Left ventricle myocardium (tissue), 1 donor: ENCODE measurements around a stretch of chr3.

GRCh38 chr3:53182627-53184014 is 22.1 kb downstream of the PRKCD start:
- PRO-cap, result no peak

DNA sequence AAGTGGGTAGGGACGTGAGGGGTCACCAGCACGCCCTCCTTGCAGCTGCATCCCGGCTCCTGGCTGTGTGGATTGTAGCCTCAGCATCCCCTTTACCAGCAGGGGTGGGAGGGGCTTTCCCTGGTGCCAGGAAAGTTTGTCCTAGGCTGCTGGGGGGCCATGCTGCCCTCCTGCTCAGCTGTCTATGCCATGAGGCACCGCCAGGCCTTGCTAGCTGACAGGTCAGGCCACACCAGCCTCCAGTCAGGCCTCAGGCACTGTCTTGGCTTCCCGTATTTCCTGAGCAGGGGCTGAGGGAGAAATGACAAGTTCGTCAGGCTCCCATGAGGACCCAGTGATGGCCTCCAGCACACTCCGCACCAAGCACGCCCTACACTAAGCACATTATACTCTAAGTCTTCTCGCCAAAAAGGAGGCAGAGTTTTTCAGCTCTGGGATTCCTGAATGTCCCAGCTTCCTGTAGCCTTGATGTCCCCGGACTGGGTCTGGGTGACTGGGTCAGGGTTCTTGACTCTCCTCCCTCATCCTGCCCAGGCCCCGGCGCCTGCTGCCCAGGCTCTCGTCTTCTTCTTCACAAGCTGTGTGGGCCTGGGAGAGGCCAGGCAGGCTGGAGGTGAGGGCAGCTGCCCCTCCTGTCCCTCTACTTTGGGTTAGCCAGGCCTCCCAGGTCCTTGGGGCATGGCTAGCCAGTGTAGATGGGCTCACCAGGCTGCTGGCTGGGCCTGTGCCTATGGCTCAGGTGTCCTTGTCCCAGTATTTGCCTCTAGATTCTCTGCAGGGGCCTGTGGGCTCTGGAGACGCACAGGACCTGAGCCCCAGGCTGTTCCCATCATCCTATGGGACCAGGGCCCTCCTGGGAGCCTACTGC is 32.0 kb downstream of the TKT start:
- PRO-cap, result no peak

DNA sequence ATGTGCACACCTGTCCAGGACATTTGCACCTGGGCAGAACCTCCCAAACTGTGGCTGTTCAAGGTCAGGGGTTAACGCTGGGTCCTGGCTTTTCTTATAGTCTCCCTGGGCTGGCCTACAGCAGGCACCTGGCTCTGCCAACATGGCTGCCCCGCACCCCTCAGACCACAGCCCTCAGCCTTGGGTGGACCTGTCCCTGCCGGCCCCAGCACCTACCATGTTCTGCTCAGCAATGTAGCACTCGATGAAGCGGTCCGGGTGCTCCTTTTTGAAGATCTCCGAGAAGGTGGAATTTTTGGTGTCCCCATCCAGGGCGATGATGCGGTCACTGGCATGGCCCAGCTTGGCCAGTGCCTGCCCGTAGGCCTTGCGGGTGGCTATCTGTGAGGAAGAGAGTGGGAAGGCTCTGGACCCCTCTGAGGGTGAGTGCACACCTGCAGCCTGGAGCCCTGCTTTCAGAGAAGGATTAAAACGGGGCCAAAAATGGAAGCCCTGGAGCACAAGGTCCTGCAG is 25.5 kb downstream of the TKT start:
- PRO-cap, result no peak

- PRO-cap, result no peak
These were observed 18.3 kb downstream of the DCP1A start for GRCh38 chr3:53328815-53329613.

DNA sequence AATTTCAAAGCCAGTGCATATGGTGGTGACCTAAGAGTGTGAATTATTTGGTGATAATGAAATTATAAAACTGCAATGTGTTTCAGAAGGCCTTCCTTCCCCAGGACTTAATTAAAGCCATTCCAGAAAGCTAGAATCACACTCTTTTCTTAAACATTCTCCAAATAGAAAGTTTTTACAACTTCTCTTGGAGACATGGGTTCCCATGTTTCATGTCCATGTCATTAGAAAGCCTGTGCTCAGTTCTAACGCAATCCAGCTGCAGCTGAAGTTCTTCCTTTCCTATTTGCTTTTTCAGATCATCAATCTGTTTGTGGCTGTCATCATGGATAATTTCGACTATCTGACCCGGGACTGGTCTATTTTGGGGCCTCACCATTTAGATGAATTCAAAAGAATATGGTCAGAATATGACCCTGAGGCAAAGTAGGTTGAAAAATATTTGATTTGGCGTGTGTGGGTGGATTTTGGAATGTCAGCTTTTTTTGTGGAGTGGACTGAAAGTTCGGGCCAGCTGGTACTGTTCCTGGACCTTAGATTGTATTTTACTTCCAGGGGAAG is 69.8 kb downstream of the CHDH start:
- PRO-cap, result no peak

DNA sequence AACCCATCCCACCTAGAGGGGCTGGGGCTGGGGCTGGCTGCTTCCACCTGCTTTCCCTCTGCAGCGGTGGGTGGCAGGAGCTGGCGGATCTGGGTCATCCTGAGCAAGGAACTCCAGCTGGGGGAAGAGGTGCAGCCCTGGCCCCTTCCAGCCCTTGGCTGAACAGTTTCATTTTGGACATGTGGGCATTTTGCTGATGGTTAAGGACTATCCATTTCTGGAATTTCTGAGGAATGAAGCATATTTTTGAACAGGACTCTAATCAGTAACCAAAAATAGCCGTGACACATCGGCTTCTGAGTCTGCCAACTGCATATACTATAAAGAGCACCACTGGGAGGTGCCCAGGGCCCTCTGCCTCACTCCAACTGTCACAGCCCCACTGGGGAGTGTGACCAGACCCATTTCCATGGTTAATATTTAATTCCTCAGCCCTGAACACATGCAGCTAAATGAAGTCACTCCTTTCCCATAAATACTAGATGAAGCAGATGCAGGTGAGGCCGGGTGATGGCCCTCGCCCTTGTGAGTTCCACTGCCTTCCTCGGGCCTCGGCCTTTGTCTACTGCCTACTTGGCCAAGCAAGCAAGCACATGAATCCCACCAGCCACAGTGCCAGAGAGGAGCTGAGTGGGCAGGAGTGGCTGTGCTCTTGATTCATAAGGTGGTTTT is 39.7 kb downstream of the CHDH start:
- PRO-cap, result no peak

GRCh38 chr3:53848072-53848484 is 1.7 kb downstream of the IL17RB start:
- PRO-cap, result no peak

GRCh38 chr3:53893108-53893511 is 1.5 kb upstream of the SELENOK start:
- PRO-cap, result no peak

DNA sequence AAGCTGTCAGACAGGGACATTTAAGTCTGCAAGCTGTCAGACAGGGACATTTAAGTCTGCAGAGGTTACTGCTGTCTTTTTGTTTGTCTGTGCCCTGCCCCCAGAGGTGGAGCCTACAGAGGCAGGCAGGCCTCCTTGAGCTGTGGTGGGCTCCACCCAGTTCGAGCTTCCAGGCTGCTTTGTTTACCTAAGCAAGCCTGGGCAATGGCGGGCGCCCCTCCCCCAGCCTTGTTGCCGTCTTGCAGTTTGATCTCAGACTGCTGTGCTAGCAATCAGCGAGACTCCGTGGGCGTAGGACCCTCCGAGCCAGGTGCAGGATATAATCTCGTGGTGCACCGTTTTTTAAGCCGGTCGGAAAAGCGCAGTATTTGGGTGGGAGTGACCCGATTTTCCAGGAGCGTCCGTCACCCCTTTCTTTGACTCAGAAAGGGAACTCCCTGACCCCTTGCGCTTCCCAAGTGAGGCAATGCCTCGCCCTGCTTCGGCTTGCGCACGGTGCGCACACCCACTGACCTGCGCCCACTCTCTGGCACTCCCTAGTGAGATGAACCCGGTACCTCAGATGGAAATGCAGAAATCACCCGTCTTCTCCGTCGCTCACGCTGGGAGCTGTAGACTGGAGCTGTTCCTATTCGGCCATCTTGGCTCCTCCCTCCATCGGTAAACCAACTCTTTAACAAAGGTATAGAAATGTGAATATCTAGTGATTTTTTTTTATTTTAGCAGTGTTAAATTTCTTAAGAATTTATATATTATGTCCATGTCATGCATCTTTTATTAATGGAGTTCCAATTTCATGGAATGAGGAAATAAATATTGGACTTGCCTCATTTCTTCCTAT is 35.7 kb upstream of the SELENOK start:
- PRO-cap, result no peak

GRCh38 chr3:54017076-54017275 is 105.4 kb upstream of the CACNA2D3 start:
- PRO-cap, result no peak

- PRO-cap, result unidirectional peak, minus-strand start at chr3:54359354
These were observed 236.8 kb downstream of the CACNA2D3 start for GRCh38 chr3:54359103-54359555.

DNA sequence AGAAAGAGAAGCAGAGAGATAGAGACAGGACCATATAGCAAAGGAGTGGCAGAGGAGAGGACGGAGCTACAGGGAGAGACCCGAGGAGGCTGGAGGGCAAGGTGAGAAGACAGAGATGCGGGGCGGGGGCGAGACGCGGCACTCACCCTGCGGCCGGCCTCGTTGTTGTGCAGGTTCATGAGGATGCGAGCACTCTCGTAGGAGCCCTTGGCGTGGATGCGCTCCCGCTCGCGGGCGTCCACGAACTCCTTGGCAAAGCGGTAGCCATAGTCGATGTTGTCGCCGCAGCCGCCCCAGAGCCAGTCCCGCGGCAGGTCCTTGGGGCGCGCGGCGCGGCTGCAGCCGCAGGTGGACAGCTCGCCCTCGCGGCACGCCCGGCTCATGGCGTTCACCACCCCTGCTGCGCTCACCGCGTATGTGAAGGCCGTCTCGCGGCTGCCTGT is 12.9 kb downstream of the WNT5A start:
- PRO-cap, result no peak

- PRO-cap, result no peak
These were observed 114.4 kb upstream of the WNT5A start for GRCh38 chr3:55601242-55602221.

DNA sequence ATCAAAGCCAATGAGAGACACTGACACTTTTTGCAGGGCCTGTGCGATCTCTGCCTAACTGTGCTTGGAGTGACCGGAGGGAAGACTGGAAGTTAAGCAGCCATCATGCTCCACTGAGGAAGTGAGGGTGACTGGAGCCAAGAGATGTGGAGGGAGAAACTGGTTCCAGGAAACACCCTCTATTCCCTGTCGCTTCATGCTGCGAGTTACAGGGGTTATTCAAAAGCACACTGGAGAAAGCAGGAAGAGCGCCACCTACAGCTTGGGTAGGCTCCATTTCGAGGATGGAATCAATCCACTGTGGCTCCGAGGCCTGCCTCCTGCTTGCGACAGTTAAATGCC is 122.2 kb upstream of the WNT5A start:
- PRO-cap, result no peak

- PRO-cap, result no peak
These were observed 128.9 kb upstream of the WNT5A start for GRCh38 chr3:55615939-55616483.

GRCh38 chr3:55620368-55620997 is 133.4 kb upstream of the WNT5A start:
- PRO-cap, result no peak

DNA sequence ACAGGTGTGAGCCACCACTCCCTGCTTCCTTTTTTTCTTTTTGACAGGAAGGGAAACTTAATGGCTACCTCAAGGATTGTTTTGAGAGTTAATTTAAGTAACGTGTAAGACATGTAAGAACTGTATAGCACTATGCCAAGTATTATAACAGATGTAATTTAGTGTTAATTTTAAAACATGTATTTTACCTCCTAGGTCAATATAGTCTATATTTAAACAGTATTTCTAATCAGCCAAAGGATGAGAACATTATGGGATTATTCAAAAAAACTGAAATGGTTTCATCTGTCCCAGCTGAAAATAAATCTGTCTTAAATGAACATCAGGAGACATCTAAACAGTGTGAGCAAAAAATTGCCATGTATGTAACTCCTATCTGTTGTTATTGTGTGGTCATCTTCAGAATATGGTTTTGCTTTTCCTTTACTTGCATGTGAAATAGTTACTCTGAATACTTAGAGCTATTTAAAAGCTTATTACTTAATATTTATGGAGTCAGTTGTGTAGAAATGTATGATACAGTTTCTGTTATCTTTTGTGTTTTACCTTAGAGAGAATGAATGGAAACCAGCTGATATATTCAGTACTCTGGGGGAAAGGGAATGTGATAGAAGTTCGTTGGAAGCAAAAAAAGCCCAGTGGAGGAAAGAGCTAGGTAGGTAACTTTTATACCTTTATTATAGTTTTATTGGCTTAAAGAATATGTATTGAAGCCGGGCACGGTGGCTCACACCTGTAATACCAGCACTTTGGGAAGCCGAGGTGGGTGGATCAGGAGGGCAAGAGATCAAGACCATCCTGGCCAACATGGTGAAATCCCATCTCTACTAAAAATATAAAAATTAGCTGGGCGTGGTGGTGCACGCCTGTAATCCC is 9.7 kb downstream of the CCDC66 start:
- PRO-cap, result no peak

GRCh38 chr3:56783444-56784217 is 18.1 kb downstream of the ARHGEF3 start:
- PRO-cap, result no peak

- PRO-cap, result no peak
These were observed 47.9 kb upstream of the ARHGEF3 start for GRCh38 chr3:56849513-56850160.

DNA sequence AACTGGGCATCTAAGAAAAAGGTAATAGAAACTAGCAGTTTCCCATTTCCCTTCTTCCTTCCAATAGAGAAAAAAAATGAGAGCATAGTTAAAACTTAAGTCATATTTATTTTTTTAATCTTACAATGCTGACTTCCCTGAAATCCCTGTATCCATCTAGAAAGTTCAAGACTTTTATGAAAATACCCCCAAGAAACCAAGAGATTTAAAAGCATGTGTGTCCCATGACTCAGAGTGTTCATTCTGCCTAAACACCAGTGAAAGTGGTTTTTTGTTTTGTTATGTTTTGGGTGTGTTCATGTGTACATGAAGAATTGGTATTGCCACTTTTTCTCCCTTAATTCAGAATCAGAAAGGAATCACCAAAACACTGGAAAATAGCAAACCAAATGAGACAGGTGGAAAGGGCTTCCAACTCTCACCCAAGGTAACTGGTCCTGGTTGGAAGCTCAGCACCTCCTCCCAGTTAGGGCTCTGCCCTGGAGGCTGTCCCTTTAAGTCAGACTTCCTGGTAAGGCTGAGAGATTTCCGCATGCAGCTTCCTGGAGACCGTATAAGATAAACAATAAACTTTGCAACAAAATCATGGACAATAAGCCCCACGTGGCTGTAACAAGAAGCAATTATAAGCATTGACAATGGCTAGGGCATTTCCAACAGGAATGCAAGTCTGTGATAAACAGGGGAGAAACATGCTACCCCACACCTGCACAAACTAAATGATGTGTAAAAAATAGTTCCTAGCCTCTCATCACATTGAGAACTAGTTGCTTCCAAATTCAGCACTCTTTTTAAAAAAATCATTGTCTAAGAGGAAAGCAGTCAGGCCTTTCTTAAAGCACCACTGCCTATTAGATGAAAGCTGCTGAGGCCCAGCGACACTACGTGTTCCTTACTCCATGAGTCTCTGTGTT is 122.0 kb upstream of the ARHGEF3 start:
- PRO-cap, result no peak